M059J (cell line): ENCODE measurements around a stretch of chr10.

DNA sequence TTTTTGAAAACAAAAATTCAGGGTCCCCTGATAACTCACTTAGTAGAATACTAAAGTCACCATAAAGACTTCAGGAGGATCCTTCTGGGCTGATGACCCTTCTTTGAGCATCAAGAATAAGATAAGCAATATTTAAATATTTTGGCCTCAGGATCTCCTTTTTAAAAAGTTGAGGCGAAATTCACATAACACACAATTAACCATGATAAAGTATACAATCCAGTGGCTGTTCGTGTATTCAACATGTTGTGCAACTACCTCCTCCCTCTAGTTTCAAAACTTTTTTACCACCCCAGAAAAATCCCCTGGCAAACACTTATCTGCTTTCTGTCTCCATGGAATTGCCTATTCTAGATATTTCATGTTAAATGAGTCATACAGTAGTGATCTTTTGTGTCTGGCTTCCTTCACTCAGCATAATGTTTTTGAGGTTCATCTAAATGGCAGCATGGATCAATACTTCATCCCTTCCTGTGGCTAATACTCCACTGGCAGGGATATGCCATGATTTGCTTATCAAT lies 31.8 kb upstream of the IL15RA start:
- RAMPAGE, long total RNA = no peak

DNA sequence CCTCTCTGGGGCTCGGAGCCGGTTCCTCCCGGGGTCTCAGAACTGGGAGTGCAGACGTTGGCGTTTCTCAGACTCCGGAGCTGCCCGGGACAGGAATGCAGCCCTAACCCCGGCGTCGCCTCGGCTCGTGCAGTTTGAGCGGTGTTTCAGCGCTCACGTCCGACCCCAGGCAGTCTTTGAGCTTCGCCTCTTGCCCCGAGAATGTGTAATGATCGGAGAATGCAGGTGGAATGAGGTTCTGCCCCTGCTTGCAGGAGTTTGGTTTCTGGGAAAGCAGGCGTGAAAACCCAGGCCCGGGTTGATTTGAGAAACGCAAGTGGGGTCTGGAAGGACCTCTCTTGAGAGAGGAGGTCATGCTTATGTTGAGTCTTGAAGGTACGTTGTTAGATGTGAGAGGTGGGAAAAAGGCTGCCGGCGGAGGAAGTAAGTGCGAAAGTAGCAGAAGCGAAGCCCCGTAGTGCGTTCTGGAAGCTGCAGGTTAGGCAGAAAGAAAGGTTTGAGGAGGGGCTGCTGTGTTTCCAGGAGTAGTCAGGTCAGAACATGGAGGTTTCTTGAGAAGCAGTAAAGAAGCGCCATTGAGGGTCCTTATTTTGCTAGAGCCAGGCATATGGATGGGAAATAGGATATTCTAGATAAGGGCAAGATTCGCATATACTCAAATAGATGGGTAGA lies 899 bp downstream of the RBM17 start:
- RAMPAGE, long total RNA = no peak

- RAMPAGE, long total RNA = no peak
Measured at GRCh38 chr10:6090269-6090984, 1.6 kb downstream of the RBM17 start.

DNA sequence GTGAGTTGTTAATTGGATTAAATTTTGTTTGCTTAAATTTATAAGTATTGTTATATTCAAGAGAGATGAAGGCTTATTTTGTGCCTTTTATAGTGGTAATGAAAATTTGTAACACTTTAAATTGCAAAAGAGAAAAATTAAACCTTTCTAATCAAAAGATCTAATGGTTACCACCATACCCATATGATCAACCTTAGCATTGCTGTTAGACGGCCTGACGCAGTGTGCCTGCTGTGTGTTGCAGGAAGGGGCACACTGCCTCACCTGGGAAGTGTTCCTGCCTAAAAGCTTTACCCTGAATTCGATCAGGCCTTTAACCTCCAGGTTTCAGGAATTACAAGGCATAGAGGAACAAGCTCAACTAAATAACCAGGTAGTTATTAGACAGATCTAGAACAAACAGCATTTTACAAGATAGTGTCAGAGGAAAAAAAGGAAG lies 11.3 kb downstream of the RBM17 start:
- RAMPAGE, long total RNA = no peak

GRCh38 chr10:6108373-6108812 lies 19.6 kb downstream of the RBM17 start:
- RAMPAGE, long total RNA = no peak

DNA sequence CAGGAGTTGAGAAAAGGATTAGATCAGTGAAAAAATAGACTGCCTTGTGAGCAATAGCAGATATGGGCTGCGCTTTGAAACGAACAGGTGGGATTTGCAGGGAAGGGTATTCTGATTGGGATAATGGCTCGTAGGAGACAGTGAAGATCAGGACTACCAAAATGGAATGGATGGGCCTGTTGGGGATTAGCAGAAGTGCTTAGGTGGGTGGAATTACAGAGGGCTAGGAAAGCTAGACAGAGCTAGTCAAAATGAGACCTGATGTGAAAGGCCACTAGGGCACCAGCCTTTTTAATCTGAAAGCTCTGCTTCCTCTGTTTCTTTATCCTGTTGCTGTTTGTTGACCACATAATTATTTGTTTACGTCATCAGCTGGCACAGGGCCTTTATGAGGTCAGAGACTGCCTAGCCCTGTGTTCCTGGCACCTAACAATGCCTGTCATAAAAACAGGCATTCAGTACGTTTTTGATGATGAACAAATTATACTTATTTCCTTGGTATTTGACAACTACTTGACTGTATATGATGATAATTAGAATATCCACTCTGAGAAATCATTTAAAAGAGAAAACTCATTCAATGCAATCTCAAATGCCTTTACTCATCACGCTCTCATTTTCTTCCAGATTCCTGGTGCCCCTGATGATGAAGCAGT lies 25.9 kb downstream of the RBM17 start:
- RAMPAGE, long total RNA = no peak

DNA sequence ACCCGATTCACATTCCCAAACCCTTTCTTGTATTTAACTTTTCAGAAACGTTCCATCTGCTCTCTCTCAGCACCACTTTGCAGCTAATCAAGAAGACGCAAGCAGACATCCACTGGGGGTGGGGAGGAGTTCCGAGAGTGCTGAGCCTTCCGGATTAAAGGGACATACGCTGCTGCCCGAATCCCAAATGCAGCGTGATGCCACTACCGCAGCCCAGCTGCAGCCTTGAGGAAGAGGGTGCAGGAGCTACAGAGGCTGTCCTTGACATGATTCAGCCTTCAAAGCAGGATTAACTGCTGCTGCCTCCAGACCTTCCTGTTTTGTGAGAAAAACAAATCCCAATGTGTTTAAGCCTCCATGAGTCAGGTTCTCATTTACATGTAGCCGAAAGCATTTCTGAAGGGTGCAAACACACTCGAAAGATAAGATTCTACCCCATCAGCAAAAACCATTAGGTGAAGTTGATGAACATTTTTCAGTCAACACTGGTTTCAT lies 40.0 kb downstream of the RBM17 start:
- RAMPAGE, long total RNA = no peak

GRCh38 chr10:6148320-6148766 lies 54.4 kb upstream of the PFKFB3 start:
- RAMPAGE, long total RNA = no peak

DNA sequence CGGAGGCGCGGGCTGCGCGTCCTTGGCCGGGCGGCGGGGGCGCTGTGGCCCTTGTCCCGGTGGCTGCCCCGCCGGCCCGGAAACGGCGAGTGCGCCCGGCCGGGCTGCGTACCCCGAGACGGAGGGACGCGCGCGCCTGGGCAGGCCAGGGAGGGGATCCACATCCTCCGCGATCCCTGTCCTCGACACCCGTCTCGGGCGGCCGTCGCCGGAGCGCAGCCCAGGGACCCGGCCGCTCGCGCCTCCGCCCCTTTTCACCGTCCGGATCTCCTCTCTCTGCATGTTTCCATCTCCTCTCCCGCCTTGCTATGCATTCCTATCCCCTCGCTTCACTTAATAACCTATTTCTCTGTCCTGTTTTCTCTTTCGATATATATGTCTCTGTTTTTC lies 729 bp downstream of the PFKFB3 start:
- RAMPAGE, long total RNA = no peak

- RAMPAGE, long total RNA = no peak
Measured at GRCh38 chr10:6314516-6315305, 112.0 kb downstream of the PFKFB3 start.

- RAMPAGE, long total RNA = no peak
Measured at GRCh38 chr10:6428042-6428423, 152.0 kb downstream of the PRKCQ start.

DNA sequence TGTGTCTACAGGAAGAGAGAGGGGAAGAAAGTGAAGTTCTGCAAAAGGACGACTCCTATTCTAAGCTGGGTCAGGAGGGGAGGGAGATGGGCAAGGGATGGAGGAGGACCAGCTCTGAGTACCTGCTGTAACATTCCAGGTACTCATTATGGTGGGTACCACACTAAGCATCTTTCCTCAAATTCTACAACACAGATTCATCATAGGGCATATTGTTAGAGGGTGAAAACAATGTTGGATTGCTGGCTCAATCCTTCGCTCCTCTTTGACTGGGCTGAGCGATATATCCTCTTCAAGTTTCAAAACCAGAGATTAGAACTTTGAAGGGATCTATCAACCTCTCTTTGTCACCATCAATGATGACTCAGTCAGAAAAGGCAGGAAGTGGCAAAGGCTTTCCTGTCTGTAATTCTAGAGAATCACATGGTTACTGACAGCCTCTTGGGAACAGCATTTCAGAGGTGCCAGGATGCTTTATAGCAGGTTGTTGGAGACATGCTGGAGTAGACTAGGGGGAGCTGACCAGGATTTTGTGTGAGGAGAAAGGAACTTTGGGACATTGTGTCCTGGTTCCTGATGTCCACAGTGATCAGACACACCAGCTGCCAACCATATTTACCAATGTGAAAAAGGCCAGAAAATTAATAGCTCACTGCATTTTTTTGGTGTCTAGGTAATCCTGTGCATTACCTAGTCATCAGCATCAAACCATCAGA lies 81.4 kb downstream of the PRKCQ start:
- RAMPAGE, long total RNA = no peak

DNA sequence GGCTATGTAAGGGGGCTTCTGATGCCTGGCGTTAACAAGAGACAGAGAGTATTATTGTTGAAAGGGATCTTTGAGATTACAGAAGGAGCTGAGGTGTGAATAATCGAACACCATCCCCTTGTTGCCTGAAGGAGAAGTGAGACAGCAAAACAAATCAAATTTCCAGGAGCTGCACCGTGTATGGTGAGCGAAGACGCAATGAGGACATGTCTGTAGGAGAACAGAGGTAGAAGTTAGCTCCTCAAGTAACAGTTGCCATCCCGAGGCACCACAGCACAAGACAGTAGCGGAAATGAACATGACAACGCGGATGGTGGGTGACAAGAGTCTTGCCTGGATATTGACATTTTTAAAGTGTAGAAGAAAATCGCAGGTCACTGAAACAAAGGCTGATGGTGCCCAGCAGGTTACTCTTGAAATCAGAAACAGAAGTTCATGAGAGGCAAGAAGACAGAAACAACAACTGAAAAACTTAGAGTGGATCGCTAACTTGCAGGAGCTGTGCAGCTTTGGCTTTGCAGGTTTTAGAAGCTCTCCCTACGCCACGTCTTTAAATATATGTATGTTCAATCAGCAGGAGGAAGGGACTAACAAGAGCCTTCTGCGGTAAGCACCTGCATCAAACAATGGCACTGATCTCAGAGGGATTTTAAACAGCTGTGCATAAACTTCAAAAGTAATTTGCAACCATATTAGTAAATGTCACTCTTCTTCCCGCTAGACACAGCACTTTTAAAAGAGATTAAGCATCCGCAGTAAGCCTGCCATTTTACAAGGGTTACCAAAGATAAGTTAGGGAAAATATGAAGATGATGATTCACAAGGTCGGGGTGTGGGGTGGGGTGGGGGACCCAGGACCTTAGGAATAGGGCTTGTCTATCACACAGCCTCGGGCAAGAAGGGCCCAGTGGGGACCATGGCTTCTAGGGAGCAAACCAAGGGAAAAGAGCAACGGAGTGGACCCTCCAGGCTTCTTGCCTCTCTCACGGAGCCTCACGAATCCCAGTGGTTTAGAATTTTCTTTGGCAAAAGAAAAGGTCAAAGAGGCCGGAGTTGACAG lies 1.7 kb downstream of the PRKCQ start:
- RAMPAGE, long total RNA = no peak

DNA sequence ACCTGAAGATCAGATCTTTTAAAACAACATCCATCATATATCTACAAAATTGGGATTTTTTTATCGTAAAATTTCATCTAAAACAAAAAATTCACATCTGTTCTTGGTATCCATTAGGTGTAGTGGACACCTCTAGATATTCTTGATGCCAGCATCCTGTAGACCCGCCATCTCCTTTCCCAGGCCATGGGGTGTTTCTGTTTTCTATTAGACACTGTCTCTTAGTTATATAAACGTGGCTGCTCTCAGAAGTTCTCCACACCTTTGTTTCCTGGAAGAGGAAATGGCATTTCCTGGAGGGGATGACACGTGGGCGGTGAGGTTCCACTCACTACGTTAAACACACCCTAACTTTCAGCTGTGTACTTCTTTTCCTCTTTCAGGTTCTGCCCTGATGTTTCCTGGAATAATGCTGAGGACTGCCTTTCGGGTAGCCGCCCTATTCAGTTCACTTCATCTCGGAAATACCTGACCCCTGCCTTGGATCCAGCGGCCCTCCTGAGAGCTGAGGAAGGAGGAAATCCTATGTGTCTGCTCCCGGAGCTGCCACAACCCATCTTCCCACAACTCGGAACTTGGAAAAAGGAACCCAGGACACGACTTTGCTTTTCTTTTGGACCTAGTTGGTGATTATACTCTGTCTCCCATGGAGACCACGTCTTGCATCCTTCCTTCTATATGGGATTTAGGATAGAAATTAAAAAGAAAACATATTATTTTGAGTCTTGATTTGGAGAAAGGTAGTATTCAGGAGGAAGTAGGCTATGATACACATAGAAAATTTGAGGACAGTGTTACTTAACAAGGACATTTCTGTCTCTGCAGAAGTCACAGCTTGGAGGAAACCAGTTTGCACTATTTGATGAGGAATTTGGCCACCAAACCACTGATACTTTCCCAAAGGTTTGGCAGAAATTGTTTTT lies 3.5 kb upstream of the PRKCQ start:
- RAMPAGE, long total RNA = no peak

DNA sequence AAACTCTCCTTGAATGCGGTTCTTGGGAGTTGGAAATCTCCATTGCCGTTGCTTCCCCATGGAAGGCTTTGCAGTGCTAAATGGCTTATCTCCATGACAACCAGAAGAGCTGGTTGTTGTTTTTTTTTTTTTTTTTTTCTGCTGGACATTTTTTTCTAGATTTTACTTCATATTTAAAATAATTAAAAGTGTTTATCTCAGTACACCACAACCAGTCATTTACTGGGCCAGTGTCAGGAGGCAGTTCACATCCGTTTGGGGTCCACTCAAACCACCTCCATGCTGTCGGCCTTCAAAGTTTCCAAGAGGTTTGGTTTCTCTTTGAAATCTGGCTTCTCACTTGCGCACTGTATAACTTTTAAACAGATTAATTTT lies 348.6 kb upstream of the PRKCQ start:
- RAMPAGE, long total RNA = no peak

GRCh38 chr10:7034991-7035540 lies 375.8 kb downstream of the SFMBT2 start:
- RAMPAGE, long total RNA = no peak

DNA sequence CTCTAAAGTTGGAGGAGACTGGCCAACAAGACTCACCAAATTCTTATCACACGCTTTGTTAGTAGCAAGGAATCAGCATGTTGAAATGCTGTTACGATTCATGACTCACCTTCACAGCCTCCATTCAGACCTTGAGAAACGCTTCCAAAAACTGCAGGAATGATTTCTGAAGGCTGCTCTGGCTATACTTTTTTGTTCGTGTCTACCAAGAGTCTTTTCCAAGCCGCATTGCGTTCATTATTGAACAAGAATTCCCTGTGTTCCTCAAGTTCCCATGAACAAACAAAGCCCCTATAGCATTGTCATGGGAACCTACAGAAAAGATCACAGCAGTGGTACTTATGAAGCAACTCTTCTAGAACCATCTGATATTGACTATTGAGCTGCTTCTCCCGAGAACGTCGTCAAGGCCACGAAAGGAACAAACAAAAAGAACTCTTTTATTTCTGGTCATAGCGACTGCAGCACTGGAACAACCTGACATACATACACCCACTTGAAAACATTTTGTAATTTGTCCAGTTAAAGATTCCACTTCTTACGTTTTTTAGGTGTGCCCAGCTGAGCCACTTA lies 291.2 kb downstream of the SFMBT2 start:
- RAMPAGE, long total RNA = no peak

DNA sequence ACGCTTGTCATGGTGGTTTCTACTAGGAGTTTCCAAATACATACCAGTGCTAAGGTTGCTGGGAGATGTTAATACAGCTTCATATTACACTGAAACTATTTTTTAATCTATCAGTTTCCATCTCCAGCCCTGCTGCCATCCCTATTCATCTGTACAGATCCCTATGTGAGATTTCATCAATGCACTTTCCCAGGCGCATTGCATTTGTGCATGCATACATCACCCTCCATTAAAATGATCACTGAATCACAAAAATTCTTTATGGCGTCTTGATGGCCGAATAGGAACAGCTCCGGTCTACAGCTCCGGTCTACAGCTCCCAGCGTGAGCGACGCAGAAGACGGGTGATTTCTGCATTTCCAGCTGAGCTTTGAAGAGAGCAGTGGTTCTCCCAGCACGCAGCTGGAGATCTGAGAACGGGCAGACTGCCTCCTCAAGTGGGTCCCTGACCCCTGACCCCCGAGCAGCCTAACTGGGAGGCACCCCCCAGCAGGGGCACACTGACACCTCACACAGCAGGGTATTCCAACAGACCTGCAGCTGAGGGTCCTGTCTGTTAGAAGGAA lies 273.6 kb downstream of the SFMBT2 start:
- RAMPAGE, long total RNA = no peak

DNA sequence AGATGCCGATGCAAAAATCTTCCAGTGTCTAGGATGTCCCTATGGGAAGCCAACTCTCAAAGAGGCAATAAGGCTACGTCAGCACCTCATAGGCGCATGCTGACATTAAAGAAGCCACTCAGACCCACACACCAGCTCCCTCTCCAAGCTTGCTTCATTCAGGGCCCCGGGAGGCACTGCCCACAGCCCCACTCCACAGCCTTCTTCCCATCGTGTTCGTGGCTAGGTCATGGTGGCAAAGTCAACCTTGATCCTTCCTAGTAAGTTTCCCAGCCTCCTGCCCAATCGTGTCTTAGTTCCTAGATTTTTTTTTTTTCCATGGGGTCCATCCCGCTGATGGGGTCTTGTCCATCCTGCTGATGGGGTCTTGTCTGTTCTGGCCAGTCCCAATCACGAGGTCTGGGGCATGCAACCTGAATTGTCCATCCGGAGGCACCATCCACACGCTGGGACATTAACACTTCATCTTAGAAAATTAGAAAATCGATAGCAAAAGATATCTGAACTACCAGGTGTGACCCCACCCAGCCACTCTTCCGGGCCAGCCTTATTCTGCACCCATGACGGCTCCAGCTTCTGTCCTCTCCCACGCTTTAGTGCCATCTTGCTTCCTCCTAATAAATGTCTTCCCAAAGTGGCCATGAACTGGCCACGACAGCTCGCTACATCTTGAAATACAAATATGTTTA lies 60.8 kb downstream of the SFMBT2 start:
- RAMPAGE, long total RNA = no peak

DNA sequence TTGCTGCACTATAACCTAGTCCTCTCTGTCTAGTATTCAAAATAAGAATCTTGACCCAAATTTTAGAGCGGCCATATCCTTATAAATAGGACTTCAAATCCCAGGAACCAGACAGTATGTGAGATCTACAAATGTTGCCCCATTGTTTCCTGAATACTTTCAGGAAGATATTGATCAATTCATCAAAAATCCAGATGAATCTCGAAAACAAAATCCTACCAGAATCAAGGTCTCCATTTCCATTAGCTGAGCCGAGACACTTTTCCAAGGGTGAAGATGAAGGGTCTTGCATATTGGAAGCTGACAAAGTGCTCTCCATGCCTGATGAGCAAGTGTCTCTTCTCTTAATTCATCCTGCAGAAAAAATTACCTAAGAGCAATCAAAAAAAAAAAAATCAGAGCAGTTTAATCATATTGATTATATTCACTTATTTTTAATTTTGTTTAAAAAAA lies 29.2 kb downstream of the SFMBT2 start:
- RAMPAGE, long total RNA = no peak